RPMI7951 (cell line): ENCODE measurements around the genes GAB4, SLC25A18 and ATP6V1E1.

DNA sequence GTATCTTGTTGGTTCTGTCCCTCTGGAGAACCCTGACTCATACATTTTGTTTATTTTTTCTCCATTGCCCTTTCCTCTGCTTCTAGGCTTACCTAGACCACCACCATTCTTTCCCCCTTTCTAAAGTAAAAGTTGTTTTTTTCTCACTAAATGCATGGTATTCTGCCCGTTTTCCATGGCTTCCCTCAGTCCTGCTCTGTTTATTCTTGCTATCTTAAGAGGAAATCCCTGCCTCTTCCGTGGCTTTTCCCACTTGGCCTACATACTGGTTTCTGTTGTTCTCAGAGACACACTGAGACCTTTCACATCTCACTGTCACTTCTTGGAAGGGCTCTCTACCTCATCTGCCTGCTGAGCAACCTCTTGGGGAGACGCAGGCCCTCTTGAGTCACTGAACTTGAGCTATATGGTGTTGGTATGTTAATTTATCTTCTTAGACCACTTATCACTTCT, 3668.5 kb upstream of the OR11H1 start:
- RAMPAGE, long total RNA: no peak

DNA sequence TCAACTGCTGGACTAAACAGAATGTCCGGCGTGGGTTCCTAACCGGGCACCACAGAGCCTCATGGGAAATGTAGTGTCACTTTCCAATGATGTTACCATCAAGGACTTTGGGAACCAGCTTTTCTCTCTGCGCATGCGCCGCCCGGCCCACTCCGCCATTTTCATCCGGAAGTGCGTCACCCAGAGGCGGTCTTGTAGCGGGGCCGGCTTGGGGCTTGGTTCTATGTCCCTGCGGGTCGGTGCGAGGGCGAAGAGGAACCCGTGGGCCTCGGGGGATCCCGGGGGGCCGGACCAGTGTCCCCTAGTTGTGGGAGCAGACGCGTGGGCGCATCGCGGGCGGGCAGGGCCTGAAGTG, 3430.3 kb upstream of the OR11H1 start:
- RAMPAGE, long total RNA: no peak

- RAMPAGE, long total RNA: no peak
Observed at GRCh38 chr22:12602671-12602959, 2925.4 kb upstream of the OR11H1 start.

DNA sequence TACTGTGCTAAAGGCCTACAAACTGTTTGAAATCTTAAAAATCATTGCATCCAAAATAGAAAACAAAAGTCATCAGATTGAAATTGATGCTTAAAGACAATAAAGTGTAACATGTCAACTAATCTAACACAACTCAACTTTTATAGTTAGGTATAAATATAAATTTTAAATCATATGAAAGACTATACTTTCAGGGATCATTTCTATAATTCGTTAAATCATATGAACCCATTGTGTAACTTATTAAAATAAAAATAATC, 10.8 kb downstream of the CCT8L2 start:
- RAMPAGE, long total RNA: no peak

GRCh38 chr22:17008146-17008382, at the start of gene GAB4:
GAB4 (minus strand) TSS chr22:17008222.
- RAMPAGE, long total RNA: no peak

- RAMPAGE, long total RNA: no peak
Observed at GRCh38 chr22:17119483-17120062, 1.6 kb downstream of the TMEM121B start.

DNA sequence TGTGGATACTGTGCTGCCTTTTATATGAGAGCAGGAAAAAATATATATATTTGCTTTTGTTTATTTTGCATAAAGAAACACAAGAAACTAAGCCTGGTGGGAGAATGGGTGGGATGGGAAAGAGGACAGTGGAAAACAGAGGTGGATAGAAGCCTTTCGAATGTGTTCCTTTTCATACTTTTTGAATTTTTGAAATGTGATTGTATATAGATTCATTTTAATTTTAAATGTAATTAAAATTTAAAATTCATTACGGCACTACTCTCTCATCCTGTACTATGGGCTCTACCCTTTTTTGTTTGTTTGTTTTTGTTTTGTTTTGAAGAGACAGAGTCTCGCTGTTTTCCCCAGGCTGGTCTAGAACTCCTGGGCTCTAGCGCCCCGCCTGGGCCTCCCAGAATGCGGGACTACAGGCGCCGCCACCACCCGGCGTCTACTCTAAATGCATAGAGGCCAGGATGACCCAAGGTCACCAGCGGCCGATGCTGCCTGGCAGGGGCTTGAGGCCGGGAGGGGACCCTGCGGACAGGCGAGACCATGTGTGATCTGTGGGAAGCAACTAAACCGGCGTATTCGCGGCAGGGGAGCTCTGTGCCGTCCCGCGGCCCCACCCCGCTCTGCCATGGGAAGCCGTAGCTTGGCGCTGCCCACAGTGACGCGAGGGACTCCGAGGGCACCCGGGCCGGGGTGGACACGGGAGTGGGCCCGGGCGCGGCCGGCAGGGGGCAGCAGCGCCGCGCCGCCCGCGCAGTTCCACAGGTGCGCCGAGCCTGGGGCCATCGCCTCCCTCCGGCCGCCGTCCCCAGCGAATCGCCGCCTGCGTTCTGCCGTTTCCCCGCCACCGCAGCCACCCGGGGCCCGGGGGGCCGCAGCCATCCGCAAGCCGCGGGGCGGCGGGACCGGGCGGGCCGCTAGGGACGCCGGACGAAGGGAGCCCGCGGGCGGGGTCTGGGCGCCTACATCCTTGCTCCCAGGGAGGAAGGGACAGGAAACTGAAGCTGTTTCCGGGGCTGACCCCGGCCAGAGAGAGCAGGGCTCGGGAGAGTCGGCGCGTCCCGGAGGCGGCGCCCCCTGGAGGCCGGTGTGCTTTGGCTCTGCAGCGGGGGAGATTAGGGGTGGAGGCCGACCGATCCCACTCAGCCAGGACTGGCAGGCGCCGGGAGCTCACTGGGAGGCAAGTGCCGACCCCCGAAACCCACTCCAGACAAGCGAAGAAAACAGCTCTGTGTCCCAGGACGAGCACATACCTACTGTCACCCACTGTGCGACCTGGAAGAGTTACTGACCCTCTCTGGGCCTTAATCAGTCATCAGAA, 12.3 kb upstream of the HDHD5 start:
- RAMPAGE, long total RNA: no peak

DNA sequence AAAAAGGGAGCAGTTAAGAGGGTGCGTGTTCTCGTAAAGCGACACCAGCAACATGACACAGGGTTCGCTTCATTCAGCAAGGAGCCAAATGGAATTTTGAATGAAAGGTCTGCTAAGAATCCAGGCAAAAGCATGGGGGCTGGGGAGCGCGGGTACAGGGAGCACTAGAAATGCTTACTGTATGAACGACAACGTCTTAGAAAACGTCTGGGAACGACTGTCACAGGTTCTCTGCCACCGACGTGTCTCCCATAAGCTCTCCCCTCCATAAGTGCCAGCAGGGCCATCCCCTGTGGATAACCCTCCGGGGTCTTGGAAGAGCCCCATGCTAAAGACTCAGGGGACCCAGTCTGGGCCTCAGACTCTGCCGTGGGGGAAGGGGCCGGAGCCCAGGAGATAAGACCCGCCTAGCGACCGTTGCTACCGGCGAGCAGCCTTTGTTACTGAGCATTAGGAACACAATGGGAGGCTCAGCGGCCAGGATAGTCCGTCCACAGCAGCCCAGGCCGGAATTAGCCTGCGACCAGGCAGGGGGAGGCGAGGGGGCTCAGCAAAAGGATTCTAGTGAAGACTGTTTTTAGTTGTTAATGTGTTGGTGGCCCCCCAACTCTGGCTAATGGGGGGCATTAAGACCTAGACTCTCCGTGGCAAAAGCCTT, 20.7 kb downstream of the ADA2 start:
- RAMPAGE, long total RNA: no peak

DNA sequence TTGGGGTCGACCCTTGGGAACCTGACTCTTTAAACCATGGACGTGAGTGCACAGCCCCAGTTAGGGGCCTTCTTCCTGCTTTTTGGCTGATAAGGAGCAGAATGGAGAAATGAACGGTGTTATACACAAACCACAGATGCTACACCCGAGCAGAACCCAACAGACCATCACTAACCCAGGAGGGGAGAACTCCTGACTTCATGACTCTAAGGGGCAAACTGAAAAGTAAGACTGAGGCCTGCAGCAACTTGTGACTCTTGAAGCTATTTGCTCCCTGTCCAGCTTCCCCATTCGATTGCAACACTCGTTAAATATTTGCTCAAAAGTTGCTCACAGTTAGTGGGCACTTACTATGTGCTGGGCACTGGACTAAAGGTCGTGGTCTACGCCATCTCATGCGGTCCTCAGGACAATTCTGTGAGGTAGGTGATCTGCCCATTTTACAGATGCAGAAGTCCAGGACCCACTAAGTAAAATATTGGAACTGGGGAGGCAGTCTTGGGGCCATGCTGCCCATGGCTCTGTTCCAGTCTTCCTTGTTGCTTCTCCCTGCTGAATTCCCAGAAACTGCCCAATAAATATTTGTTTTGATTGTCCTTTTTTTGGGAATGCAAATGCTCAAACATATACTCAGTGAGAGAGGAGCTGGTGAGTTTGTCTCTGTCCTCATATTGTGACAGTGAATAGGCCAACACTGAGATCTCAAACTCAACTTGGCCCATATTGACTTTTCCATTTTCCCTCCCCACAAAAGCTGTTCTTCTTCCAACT, 9.6 kb upstream of the ADA2 start:
- RAMPAGE, long total RNA: no peak

- RAMPAGE, long total RNA: no peak
Observed at GRCh38 chr22:17243941-17244355, 24.7 kb upstream of the ADA2 start.

GRCh38 chr22:17269597-17270466, 50.6 kb upstream of the ADA2 start:
- RAMPAGE, long total RNA: no peak

DNA sequence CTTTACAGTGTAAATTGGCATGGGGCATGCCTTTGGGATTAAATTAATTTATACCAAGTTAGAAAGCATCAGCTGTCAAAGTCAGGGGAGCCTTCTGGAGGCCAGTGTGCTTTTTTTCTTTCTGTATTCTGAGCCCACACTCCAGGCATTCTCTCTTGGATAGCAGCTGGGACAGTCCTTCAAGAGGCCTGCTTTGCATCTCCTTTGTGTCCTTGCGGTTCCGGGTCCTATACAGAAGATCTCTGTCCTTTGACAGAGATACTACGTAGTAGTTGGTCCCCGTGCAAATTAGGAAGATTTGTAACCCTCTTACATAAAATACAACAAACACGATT, 91.1 kb upstream of the SLC25A18 start:
- RAMPAGE, long total RNA: no peak

- RAMPAGE, long total RNA: no peak
Observed at GRCh38 chr22:17562761-17563748, at the start of gene SLC25A18. SLC25A18 (plus strand) TSS chr22:17563498.

DNA sequence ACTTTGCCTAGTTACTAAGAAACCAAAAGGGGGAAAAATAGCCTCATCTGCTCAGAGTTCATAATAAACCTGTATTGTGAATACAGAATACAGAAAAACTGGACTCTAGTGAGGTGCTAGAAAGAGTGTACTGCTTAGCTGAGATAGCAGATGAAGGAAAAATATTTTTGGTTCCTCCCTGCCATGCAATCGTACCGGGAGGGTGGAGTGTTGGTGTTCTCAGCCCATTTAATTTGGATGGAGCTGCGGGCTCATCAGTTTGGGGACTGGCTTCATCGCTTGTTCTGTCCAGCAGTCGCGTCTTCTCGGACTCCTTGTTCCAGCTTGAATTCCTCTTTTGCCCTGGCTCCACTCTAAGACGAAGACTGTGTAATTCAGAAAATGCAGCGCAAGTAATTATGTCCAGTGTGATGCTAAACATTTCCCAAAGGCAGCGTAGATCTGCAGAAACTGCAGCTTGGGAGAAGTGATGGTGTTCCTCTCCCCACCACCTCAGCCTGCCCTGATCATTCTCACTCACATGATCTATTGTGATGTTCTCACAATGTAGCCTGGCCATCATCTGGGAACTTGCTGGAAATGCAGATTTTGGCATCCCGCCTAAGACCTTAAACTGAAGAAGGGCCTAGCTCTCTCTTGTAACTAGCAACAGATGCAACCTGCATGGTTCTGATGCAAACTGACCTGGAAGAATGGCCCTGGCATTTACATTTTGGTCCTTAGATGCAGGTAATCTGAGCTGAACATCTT, 626 bp downstream of the SLC25A18 start:
- RAMPAGE, long total RNA: no peak

GRCh38 chr22:17589551-17590255, 26.4 kb downstream of the SLC25A18 start:
- RAMPAGE, long total RNA: no peak

DNA sequence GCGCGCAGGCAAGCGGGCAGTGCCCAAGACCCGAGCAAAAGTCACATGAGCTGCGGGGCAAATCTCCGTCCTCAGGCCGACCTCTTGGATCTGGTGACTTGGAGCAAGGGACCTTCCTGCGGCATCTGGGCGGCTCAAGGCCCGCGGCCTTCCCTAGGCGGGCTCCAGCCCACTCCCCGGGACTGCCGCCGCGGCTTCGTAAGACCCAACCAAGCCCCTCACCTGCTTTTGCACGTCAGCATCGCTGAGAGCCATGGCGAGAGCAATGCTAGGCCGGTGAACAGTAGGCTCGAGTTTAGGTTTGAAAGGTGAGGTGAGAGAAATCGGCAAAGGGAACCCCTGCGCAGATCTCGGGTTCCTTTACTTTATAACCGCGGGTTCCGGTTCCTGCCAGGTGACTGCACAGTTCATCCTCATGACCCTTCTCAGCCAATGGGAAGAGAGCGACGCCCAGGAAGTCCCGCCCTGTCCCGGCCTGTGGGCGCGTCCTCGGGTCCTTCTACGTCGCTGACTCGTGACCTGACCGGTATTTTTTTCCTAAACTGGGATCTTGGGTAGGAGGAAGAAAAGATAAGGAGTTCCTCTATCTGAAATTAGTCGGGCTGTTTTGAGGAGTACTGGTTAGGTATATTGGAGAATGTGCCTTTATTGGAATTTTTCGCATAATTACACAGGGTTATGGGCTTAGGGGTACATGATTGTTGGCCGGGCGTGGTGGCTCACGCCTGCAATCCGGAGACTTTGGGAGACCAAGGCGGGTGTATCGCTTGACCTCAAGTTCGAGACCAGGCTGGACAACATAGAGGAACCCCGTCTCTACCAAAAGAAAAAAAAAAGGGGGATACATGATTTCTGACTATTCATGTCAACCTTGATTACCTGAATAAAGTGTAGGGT, at the start of gene ATP6V1E1:
ATP6V1E1 (minus strand) TSS at position 369 of the 897 bp plus-strand sequence.
- RAMPAGE, long total RNA: start-site peak on the minus strand centred at position 371 of the sequence, 25 bp wide, 32 and 37 reads in 2 replicates

- RAMPAGE, long total RNA: no peak
Observed at GRCh38 chr22:17726459-17727390, 47.5 kb downstream of the BID start.

- RAMPAGE, long total RNA: no peak
Observed at GRCh38 chr22:17741578-17742094, 32.6 kb downstream of the BID start.

GRCh38 chr22:17830004-17830805, 55.9 kb upstream of the BID start:
- RAMPAGE, long total RNA: no peak

GRCh38 chr22:17884011-17884533, 109.8 kb upstream of the BID start:
- RAMPAGE, long total RNA: no peak